Brain (tissue), 1 donor: ENCODE data around the genes ATOSA and RSL24D1.

GRCh38 chr15:52223358-52224022, 32.3 kb upstream of the GNB5 start:
- RRBS: no CpG with 5 or more reads among the region's 7 CpGs

GRCh38 chr15:52256828-52257388, 38.7 kb downstream of the MYO5C start:
- RRBS: no CpG with 5 or more reads among the region's 5 CpGs

DNA sequence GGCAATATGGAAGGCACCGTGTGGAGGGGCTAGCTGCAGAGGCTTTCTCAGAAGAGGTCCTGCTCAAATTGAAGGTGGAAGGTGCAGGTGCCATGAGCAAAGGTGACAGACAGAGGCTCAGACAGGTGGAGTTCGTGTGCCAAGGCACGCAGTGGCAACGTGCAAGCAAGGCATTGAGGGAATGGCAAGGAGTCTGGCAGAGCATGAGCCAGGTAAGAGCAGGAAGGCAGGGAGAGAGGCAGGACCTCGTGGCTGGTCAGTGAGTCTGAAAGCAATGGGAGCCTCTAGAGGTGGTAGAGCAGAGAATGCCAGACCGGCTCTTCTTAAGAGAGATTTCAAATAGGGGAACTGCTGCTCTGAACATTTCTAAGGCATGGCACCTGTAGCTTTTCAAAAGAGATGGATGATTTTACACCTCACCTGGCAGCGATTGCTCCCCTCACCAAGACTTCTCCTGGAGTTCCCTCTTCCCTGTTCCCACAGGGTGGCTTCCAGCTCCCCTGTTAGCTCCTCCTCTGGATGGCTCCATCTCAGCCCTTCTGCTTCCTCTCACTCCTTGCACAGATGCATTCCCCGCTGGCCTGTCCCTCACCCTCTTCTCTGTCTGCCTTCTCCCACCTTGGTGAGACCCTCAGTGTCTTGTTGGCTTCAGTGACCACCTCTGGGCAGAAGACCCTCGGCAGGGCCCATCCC, 2.7 kb downstream of the MYO5C start:
- RRBS: no CpG with 5 or more reads among the region's 9 CpGs

DNA sequence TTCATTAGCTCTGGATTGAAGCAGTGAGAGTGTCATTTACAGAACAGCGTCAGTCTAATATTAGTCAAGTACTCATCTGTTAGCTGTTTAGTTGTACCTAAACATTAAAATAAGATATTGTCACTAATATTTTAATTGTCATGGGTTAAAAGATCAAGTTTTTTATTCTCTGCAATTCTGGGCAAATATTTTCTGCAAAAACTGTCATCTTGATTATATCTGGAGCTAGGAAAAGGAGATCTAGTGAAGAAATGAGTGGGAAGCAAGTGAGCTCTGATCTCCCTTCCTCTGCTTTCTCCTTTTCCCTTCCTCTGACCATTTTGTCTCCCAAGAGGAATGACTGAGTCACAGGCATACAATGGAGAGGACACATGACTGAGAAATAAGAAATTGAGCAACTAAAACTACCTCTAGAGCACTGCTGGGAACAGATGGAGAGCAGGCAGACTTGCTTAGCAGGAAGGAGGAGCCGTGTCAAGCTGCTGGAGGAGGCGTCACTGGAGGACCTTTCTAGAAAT, 66.8 kb upstream of the MYO5C start:
- RRBS: no CpG with 5 or more reads among the region's 3 CpGs

- RRBS: no CpG with 5 or more reads among the region's 6 CpGs
Measured at GRCh38 chr15:52518845-52519338, 9.8 kb downstream of the MYO5A start.

DNA sequence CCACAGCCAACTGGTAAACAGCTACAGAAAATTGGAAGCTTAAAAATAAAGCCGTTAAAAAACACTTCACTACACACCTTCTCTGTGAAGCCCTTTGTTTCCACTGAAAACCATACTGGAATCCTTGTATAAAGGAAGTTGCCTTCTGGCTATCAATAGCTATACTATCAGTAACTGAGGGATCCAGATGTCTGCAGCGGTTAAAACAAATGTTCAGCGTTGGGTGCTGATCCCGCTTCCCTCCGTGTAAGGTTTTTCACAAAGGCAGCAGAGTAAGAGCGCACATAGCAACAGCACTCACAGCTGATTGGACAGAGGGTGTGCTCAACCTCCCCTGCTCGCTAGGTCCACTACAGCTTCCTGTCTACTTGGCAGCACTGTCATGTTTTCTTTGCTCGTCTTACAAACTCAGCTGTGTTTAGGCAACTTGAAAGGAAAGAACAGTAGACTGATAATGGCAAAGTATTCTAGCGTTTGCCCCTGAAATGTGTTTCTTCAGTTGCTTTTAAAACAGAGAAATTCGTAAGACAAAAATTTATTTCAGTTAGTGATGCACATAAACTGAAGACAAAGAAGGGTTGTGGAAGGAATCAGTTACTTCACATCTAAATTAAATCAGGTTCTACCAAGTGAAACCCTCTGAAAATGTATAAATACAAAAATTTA, 27.3 kb downstream of the ATOSA start:
- RRBS: no CpG with 5 or more reads among the region's 10 CpGs

DNA sequence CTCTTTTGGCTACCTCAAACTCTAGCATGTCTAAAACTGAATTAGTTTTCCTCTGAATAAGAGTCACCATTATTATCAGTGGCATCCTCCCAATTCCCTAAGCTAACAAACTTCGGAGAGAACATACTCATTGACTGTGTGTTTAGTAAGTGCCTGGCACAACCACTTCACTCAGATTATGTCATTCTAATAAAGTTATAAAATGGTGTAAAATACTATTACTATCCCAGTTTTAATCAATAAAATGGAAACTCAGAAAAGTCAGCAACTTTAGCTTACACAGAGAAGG, 21.8 kb downstream of the ATOSA start:
- RRBS: no CpG with 5 or more reads among the region's 1 CpG

DNA sequence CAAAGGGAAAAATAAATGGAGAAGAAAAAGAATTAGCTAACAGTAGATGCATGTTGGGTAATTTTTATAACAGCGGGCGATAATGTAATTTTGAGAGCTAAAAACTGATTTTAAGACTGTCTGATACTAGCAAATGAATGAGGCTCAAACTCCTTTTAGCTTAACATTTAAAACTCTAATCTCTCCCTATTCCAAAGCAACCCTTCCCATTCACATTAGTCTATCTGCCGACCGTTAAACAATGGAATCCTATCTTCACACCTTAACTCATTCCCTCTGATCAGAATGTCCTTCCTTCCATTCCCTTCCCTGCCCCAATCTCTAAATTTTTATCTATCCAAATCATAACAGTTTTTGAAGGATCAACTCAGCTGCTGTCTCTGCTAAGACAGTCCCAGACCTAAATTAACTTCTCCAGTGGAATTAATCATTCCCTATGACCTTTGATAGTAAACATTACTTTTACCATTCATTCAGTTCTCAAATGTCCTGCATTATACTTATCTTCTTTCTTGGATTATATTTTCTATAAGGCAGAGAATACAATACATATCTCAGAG, 16.2 kb downstream of the ATOSA start:
- RRBS: no CpG with 5 or more reads among the region's 4 CpGs

- RRBS: 2% methylated on average over 22 of the region's 52 CpGs
Measured at GRCh38 chr15:52679078-52679582, at the start of gene ATOSA. TSS of gene ATOSA (minus strand) at chr15:52679388.

GRCh38 chr15:52683257-52683974, 4.2 kb upstream of the ATOSA start:
- RRBS: no CpG with 5 or more reads among the region's 2 CpGs

DNA sequence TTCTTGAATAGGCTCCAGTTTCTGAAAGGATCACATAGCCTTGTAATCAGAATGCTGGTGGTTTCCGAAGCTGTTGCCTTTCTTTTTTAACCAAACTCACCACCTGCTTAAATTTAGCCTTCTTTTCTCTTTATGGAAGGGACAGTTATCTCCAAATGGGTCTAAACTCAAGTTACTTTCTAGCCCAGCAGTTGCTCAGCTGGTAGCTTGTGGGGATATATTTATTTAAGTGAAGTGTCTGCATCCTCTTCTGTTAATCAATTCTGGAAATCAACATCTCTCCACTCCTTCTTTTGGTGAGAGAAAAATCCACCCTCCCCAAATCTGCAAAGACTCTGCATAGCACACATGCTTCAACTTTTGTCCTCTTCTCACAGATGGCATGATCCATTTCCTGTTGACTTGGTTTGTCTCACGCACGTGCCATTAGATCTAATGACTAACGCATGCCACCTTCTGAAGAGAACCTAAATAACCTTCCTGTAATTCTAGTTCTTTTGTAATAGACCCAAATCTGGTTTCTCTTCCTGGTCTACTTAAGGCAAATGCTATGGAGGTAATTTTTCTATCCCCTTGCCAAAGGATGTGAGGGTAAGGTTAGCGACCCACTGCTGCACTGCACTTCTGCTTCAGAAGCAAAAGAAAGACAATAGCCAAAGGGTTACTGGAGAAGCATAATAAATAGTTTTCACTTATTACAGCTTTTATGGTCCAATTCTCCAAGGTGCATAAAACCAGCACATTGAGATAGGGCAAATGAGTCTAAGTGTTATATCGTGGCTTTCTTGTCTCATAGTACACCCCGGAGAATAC, 51.0 kb upstream of the ATOSA start:
- RRBS: no CpG with 5 or more reads among the region's 7 CpGs

GRCh38 chr15:52783037-52783323, 7.2 kb downstream of the ONECUT1 start:
- RRBS: no CpG with 5 or more reads among the region's 15 CpGs

DNA sequence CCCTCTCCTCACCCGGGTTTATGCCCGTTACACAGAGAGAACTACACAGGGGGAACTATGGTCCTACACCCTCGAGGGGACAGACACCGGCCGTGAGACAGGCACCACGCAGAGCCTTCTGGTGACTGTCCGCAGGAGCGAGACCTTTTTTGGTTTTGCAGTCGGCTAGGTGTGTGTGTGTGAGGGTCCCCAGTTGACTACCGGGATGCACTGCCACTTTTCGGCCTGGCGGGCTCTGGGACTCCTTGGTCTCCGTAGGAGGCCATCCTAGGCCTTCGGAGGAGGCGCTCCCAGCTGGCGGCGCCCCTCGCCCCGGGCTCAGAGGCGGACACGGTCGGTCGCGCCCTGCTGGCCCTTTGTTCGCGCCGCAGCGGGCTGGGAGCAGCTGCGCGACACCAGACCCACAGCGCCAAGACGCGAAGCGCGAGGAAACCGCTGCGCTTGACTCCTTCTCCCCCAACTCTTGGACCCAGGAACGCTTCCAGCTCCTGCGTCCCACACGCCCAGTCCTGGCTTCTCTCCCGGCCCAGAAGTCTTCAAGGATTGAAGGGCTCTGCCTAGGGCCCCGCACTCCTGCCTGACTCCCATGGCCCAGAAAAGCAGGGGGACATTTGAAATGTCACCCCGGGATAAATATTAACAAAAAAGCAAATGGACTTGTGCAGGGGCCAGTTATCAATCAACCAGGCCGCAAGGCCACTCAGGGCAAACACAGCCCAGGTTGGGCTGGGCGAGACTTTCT, 5.4 kb downstream of the ONECUT1 start:
- RRBS: 6% methylated on average over 14 of the region's 45 CpGs

- RRBS: 4% methylated on average over 9 of the region's 52 CpGs
Measured at GRCh38 chr15:52785326-52786058, 4.6 kb downstream of the ONECUT1 start.

DNA sequence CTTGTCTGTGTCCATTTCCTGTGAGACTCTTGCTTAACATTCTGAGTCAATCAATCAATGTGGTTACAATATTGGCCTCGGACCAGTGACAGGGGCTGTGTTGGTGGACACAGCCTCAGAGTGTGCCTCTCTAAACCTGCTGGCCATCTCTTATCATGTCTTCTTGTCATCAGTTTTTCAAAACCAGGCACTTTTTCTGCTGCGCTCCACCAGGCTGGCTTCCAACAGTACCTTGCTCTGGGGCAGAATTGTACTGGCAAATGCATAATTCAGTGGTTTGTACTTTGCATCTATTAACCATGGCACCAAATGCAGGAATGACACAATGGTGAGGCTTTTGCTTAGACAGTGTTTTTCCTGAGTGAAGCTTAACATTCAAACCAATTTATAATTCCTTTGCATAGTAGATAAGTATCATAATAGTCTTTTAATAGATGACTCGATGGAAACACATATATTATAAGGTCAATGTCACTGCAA, 320.9 kb downstream of the WDR72 start:
- RRBS: no CpG with 5 or more reads among the region's 3 CpGs

GRCh38 chr15:53446845-53447507, 312.5 kb downstream of the WDR72 start:
- RRBS: no CpG with 5 or more reads among the region's 3 CpGs

- RRBS: no CpG with 5 or more reads among the region's 2 CpGs
Measured at GRCh38 chr15:53833255-53833477, 73.7 kb upstream of the WDR72 start.

GRCh38 chr15:54583681-54584220, 605.5 kb downstream of the UNC13C start:
- RRBS: no CpG with 5 or more reads among the region's 9 CpGs

GRCh38 chr15:55196803-55197280, at the start of gene RSL24D1:
TSS of gene RSL24D1 (minus strand) at chr15:55196941.
- RRBS: 1% methylated on average over 8 of the region's 33 CpGs

DNA sequence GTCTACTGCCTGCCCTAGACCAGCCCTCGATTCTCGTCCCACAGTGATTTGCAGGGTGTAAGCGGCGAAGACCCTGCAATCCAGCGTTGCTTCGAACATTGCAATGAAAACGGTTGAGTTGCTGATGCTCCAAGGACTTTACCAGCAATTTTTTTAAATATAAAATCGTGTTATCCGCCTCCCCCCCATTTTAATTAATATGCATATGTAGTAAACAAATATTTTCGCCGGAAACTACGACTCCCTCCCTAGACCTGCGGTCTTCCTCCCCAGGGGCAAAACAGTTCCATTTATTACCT, 489 bp upstream of the RSL24D1 start:
- RRBS: no CpG with 5 or more reads among the region's 13 CpGs